GM23248 (cell line): ENCODE measurements around a stretch of chr7.

GRCh38 chr7:34991923-34992193 is 45.4 kb downstream of the DPY19L1 start:
- RAMPAGE, long total RNA, result no peak

- RAMPAGE, long total RNA, result no peak
Measured at GRCh38 chr7:35339641-35339840, 85.6 kb upstream of the TBX20 start.

DNA sequence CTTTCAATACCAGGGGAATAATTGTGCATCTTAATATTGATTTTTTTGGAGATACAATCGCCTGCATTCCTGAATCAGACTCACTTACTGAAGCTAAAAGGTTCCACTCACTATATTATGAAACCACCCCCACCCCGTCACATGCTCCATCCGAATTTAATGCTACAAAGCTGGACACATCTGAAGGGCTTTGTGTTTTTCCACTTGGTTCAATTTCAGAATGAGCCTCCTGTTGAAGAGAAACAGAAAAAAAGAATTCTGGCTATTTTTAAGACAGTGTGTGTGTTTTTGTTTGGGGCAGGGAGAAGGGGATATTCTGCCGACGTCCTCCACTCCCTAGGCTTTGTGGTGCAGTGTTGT is 165.5 kb upstream of the TBX20 start:
- RAMPAGE, long total RNA, result no peak

DNA sequence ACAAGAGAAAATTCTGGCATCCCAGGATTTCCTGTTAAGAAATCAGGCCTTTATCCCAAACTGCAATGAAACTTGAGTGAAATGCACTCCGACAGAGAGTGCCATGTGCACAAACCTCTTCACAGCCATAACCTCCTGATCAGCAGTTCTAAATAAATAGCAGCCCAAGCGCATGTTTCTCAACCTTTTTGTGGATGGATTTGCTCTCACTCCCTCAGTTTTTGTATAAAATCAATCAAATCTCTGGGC is 107.7 kb upstream of the EEPD1 start:
- RAMPAGE, long total RNA, result no peak

- RAMPAGE, long total RNA, result no peak
Measured at GRCh38 chr7:36065751-36065961, 87.4 kb upstream of the EEPD1 start.

DNA sequence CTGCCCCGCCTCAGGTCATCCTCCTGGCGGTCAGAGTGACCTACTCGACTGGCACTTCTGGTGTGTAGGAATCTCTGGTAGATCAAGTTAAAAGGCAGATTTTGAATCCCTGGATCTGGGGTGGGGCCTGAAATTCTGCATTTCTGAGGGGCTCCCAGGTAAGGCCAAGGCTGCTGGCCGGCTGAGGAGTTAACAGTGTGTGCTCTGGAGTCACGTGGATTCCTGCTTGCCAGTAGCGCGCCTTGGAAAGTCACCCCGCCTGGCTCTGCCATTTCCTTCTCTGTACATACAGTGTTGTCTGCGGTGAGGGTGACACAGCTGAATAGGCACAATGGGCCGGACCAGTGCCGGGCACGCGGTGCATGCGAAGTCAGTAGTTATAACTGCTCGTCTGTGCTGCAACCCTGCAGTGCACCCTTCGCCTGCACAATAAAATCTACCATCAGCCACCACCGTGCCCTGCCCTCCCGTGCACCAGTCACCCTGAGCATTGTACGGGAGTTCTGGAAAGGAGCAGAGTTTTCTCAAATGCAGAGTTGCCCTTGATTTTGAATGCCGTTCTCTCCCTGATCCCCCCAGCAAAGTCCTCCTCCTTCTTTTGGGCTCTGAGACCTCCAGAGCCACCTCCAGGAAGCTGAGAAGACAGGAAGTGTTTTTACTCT is 67.9 kb upstream of the EEPD1 start:
- RAMPAGE, long total RNA, result no peak

GRCh38 chr7:36116444-36116927 is 36.6 kb upstream of the EEPD1 start:
- RAMPAGE, long total RNA, result no peak

DNA sequence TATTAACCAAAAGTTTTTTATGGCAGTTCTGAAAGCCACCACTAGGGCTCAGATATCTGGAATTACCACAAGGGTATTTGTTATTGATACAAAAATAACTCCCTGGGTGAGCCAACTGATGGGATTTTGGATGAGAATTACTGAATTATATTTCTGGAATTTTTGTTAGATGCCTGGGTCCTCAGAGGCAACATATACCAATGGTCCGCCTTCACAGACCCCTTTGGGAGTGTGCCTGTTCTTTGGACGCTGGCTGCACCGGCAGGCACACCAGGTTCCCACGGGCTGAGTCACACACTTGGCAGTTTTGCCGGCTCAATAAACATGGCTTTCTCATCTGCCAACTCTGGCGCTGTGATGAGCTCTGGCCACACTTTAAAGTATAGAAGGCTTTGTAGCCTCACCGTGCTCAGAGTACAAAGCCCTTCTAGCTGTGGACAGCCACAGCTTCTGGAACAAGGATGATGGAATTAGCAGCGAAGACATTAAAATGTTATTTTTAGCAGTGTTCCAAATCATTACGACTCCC is 24.5 kb upstream of the EEPD1 start:
- RAMPAGE, long total RNA, result no peak

DNA sequence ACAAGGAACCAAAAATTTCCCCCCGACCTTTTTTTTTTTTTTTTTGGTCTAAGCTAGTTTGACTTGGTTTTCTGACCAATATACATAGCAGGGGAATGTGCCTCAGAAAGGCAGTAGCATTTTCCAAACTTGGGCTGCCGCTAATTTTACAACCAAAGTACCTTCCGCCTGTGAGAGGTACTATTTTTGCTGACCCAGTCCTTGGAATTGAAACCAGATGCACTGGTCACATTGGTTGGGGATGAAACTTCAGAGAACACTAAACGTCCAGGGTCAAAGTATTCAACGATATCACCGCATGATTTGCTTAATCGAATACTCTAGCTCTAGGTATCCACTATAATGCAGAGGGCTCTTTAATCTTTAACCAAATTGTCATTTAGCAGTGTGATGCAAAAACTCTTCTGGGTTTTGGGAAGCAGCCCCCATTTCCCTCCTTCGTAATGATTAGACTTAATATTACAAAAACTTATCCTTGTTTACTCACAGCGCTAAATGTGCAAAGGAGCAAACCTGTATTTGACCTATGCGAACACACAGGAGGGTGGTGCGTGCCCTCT is 1.1 kb upstream of the EEPD1 start:
- RAMPAGE, long total RNA, result no peak

DNA sequence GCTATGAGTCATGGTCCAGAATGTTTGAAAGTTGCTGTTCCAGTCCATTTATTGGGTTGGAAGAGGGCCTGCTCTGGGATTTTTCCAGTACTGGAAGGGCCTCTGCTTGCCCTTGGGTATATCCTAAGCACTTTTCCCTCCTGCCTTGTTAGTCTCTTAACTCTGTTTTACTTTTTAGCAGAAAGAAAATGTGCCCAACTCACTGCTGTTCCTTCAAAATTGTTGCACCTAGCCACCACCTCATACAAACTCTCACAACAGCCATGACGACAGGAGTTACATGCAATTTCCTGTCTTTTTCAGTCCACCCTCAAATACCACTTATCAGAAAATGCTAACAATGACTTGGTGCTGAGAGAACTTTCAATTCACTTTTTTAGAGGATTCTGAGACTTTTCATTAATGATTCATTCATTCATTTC is 105.8 kb downstream of the MATCAP2 start:
- RAMPAGE, long total RNA, result no peak

- RAMPAGE, long total RNA, result no peak
Measured at GRCh38 chr7:36291350-36292545, 75.3 kb downstream of the MATCAP2 start.

DNA sequence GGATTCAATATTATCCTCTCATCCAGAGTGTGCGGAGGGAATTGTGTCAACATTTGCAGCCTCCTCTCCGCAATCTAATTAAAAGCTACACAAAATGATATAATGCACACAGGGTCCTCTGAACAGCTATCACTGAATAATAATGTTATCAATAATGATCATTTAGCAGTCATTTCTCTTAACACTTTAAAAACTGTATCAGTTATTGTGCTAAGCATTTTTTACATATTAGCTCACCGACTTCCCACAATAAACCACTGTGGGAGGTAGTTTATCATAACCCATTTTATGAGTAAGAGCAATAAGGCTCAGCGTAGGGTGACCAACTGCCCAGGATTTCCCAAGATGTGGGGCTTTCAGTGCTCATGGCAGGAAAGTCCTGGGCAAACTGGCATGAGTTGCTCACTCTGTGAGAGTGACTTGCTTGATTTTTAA is 65.8 kb downstream of the AOAH start:
- RAMPAGE, long total RNA, result no peak

DNA sequence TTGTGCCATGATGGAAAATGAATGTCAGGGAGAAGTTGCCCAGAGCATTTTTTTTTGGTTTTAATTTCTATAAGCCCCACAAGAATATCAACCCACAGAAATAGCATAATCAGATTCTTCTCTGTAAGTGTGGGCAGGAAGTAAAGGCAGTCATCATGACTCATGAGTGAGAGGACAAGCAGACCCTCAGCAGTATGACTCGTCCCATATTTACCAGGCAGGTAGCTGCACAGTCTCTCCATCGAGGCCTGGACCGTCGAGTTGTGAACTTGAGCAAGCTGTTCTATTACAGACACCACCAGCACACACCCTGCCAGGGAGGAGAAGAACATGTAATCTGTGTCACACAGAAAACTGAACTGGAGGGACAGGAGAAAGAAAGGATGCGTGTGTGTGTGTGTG is 37.8 kb downstream of the AOAH start:
- RAMPAGE, long total RNA, result no peak

- RAMPAGE, long total RNA, result no peak
Measured at GRCh38 chr7:36723321-36723799, 934 bp downstream of the AOAH start.

- RAMPAGE, long total RNA, result no peak
Measured at GRCh38 chr7:36777842-36778087, 53.5 kb upstream of the AOAH start.

DNA sequence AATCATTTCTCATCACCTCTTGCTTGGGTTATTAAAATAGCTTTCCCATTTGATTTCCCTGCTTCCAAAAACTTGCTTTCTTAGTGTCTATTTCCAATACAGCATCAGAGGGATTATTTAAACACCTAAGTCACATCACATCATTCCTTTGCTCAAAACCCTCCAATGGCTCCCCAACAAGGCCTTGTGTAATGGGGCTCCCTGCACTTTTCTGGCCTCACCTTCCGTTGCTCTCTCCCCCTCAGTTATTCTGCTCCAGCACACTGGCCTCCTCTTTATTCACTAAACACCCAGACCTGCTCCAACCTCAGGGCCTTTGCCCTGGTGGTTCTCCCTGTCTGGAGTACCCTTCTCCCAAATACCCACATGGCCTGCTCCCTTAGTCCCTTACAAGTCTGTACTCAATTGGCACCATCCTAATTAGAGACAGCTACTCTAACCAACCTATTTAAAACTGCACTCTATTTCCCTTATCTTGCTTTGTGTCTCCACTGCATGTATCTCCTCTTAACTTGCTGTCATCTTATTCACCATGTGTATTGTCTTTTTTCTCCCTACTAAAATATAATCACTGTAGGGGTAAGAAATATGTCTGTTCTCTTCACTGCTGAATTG is 166.5 kb upstream of the AOAH start:
- RAMPAGE, long total RNA, result no peak

GRCh38 chr7:36967298-36967867 is 243.1 kb upstream of the AOAH start:
- RAMPAGE, long total RNA, result no peak

DNA sequence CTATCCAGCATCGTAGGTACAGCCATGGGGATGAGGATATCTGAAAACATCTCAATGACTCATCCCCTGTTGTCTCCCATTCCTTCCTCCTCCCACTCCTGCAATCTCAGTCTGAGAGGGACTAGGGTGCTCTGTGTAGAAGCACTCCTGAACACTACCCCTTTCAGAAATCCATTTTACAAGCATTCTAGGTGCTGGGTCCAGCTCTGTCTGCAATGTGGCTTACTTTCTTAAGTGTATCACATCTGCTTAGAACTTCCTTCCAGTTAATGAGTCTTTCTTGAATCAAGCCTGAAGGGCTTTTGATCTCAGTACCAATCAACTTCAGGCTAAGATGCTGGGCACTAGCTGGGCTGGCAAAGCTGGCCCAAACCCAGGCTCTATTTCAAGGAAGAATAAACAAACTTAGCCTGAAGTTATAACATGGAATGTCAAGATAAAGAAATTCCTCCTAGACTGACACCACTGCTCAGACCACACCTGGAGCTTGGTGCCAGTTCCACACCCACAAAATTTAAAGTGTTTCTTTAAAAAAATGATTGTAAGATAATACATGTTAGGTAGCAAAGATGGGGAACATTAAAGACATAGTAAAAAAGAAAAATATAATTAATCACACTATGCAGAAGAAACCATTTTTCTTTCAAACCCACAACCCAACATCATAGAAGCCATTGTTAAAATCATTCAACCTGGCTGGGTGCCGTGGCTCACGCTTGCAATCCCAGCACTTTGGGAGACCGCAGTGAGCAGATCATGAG is 270.4 kb upstream of the AOAH start:
- RAMPAGE, long total RNA, result no peak

DNA sequence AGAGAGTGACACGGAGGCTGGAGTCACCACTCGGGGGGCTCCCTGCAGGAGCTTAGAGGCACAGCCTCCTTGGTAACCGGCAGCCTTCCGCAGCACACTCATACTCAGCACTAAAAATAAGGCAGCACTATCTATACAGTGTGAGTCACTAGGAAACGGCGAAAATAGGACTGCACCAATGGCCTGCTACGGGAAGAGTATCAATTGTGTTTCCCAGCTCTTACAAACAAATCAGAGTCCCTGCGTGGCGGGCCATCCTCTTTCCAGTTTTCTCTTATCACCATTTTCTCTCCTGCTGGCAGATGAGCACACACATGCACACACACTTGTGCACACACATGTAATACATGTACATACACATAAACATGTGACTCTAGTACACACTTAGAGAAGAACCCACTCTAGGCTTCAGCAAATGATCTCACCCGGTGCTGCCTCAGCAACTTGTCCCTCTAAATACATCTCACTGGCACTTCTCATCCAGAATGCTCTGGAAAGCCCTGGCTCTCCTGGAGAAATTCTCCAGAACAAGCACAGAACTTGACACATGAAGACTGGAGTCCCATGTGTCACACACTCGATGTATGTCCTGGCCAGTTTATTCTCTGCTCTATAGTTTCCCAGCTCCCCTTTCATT is 255.0 kb downstream of the ELMO1 start:
- RAMPAGE, long total RNA, result no peak

GRCh38 chr7:37208523-37209087 is 240.1 kb downstream of the ELMO1 start:
- RAMPAGE, long total RNA, result no peak